ENCODE results near the gene MFAP2.

DNA sequence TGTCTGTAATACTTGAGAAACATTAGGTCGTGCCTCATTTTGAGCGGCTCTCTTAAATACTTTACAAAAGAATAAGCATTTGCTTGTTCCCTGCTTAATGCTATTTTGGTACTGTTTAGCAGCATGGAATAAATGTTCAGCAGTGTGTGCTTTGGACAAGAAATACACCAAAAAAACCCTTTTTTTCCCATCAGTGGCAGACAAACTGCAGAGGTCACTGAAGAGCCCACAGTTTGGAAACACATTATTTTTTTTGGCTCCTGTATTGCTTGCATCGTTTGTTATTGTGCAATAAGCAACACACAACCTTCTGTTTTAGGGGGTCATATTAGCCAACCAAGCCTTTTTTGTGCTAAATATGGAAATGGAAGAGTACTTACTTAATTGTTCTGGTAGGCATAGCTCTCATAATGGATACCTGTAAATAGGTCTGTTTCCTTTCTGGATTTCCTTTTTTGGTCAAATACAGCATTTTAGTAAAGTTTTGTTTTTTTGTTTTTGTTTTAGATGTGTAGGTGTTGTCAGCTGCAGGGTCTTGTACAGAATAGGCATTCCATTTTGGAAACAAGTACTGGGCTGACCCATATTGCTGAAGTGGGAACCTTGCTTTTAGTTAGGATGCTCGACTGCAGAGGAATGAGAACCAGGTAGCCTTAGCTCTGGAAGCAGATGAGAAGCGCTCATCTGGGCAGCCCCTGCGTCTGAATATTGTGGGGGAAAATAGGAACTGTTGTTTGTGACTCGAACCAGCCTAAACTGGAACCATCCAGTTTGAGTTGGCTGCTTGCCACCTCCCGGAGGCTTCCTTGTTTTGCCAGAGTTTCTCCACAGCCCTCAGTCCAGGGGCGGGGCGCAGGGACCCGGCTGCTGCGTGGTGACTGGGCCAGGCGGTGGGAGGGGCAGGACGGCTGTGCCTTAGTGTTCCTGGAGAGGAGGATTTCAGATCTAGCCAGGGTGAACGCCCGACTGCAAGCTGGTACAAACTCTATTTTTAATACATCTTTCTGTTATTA lies 38.4 kb downstream of the SPEN start:
- PRO-cap, 2 experiments = peak in 2 of 2 experiments; most common plus-strand start position 942 of the sequence (in 2); most common minus-strand start position 703 of the sequence (in 2)

DNA sequence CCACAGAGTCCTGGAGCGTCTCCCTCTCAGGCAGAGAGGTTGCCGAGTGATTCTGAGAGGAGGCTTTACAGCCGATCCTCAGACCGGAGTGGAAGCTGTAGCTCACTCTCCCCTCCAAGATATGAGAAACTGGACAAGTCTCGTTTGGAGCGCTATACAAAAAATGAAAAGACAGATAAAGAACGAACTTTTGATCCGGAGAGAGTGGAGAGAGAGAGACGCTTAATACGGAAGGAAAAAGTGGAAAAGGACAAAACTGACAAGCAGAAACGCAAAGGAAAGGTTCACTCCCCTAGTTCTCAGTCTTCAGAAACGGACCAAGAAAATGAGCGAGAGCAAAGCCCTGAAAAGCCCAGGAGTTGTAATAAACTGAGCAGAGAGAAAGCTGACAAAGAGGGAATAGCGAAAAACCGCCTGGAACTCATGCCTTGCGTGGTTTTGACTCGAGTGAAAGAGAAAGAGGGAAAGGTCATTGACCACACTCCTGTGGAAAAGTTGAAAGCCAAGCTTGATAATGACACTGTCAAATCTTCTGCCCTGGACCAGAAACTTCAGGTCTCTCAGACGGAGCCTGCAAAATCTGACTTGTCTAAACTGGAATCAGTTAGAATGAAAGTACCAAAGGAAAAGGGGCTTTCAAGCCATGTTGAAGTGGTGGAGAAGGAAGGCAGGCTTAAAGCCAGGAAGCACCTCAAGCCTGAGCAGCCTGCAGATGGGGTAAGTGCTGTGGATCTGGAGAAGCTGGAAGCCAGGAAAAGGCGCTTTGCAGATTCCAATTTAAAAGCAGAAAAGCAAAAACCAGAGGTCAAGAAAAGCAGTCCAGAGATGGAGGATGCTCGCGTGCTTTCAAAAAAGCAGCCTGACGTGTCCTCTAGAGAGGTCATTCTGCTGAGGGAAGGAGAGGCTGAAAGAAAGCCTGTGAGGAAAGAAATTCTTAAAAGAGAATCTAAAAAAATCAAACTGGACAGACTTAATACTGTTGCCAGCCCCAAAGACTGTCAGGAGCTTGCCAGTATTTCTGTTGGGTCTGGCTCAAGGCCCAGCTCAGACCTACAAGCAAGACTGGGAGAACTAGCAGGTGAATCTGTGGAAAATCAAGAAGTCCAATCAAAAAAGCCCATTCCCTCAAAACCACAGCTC lies 47.1 kb downstream of the ZBTB17 start:
- PRO-cap, 2 experiments = no peak in any of the 2 experiments

GRCh38 chr1:15938655-15939167 lies 37.2 kb downstream of the ZBTB17 start:
- PRO-cap, 2 experiments = no peak in any of the 2 experiments

- PRO-cap, 2 experiments = no peak in any of the 2 experiments
Measured at GRCh38 chr1:16138781-16139648, 16.9 kb downstream of the EPHA2 start.

GRCh38 chr1:16379979-16380370 lies 12.9 kb downstream of the SZRD1 start:
- PRO-cap, 2 experiments = no peak in any of the 2 experiments

- PRO-cap, 2 experiments = no peak in any of the 2 experiments
Measured at GRCh38 chr1:16396627-16397569, 29.9 kb downstream of the SZRD1 start.

DNA sequence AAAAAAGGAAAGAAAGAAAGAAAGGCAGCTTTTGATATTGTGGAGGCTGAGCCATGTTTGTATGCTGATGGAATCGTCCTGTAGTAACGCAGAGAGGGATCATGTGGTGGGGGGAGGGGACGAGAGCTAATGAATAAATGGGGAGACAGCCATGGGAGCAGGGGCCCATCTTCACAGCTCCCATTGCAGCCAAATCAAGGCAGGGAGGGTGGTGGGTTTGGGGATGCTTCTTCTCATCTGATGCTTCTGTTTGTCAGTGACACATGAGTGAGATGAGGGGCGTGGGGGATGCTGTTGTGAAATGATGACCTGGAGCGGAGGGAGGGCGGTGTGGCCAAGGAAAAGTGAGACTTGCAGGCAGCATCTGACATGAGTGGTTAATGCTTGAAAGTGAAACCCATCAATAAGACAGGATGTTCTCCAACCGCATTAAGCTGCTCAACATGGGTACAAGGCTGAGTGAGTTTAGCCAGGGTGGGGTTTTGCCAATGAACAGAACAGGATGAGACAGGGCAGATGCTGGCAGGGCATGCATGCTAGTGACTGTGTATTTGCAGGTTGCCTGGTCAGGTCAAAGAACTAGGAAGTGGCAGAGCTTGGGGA lies 16.6 kb downstream of the SPATA21 start:
- PRO-cap, 2 experiments = no peak in any of the 2 experiments

- PRO-cap, 2 experiments = no peak in any of the 2 experiments
Measured at GRCh38 chr1:16540433-16540720, 99.9 kb downstream of the NECAP2 start.

DNA sequence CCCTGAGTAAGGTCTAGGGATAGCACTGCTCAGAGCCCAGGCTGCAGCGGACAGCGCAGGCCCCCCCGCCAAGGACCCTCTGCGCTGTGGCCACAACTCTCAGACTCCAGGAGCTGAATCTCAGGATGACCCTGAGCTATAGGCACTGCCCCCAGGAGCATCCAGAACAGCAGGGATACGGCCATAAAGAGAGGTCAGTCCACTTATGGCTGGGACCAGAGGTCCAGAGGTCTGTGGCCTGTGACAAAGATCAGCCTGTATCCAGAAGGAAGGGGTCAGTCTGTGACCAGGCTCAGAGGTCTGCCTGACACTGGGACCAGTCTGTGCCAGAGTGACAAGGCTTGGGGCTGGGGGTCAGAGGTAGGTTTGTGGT lies 186.2 kb downstream of the NECAP2 start:
- PRO-cap, 2 experiments = no peak in any of the 2 experiments

GRCh38 chr1:16939793-16940224 lies 18.1 kb downstream of the CROCC start:
- PRO-cap, 2 experiments = no peak in any of the 2 experiments

DNA sequence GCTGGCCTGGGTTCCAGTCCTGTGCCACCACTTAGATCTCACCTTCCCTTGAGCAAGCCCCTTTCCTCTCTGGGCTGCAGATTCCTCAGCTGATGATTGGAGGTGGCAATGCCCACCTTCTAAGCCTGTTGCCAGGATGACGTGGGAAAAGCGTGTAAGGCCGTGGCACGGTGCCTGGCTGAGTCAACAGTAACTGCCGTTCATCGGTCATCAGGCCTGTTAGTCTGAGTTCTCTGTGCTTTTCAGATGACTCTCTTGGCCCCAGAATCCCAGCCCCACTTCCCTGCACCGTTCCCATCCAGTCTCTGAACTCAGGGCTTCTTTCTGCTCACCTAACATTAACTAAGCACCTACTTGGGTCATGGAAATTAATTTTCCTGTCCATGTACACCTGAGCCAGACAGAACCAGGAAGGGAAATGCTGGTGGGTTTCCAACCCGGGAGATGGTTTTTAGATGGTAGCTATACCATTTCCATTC lies 27.3 kb downstream of the CROCC start:
- PRO-cap, 2 experiments = no peak in any of the 2 experiments

- PRO-cap, 2 experiments = no peak in any of the 2 experiments
Measured at GRCh38 chr1:16978401-16979205, 1.8 kb downstream of the MFAP2 start.

DNA sequence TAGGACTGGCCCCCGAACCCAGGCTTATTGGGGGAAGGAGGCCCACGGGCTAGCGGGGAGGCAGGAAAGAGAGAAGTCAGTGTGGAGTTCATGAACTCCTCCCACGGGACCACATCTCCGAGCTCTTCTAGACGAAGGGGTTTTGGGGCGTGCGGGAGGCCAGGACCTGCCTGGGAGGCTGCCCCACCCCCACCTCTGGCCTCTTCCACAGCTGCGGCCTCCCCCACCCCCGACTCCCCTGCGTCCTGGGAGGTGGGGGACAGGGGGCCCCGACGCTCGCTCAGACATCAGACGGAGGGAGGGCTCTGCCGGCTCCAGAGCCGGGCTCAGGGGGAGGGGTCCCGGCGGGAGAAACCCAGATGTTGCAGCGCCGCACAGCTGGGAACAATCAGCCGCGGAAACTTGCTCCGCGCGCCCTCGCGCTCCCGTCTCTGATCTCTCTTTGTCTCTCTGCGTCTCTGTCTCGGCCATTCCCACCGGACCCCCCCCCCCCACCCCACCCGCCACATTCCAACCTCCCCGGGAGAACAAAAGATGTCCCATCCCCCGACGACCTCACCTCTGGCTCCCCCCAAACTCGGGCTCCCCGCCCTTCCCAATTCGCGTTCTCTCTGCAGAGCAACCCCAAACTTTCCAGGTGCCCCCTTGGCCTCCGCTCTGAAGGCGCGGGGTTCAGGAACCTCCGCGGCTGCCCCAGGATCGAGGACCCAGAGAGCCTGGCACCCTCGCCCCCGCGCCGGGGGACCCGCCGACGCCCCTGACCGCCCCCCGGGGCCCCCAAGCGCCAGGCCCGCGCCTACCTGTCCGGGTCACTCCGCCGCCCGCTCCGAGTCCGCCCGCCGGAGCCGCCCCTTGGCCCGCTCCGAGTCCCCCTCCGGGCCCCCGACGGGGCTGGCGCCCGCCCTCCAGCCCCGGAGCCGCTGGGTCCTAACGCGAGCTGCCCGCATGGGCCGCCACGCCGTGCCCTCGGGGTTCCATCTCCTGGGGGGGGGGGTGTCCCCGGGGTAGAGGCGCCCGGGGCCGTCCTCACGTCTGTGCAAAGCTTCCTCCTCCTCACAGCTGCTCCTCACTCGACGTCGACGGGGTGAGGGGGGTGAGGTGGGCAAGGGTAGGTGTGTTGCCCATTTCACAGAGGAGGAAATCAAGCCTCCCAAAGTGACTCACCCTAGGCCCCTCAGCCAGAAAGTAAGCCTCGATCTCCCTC lies at the start of gene MFAP2:
Gene MFAP2, minus strand, starts transcription at position 834 of the 1,204 bp plus-strand sequence.
- PRO-cap, 2 experiments = peak in 2 of 2 experiments; most common plus-strand start position 387 of the sequence (in 1); most common minus-strand start position 289 of the sequence (in 1)

DNA sequence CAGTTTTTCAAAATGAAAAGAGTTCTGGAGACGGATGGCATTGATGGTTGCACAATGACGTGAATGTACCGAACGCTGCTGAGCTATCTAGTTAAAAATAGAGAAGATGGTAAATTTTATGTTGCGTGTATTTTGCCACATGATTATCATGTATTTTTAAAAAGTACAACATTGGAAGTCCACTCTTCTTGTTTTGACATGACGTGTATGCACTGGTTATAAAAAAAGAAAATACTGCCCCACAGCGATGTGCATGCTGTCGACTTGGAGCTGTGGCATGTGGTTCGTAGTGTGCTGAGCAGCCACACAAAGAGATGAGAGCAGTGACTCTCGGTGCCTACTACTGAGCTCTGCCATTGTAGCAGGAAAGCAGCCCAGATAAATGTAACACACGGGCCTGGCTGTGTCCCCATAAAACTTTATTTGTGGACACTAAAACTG lies 22.6 kb upstream of the PADI2 start:
- PRO-cap, 2 experiments = no peak in any of the 2 experiments

- PRO-cap, 2 experiments = no peak in any of the 2 experiments
Measured at GRCh38 chr1:17414824-17415369, 24.6 kb downstream of the RCC2 start.

GRCh38 chr1:17431463-17431965 lies 8.0 kb downstream of the RCC2 start:
- PRO-cap, 2 experiments = no peak in any of the 2 experiments

- PRO-cap, 2 experiments = no peak in any of the 2 experiments
Measured at GRCh38 chr1:17489322-17489777, 49.9 kb upstream of the RCC2 start.

GRCh38 chr1:17531338-17532544 lies 7.8 kb upstream of the ARHGEF10L start:
- PRO-cap, 2 experiments = peak in 1 of 2 experiments; most common plus-strand start chr1:17531761 (in 1)

DNA sequence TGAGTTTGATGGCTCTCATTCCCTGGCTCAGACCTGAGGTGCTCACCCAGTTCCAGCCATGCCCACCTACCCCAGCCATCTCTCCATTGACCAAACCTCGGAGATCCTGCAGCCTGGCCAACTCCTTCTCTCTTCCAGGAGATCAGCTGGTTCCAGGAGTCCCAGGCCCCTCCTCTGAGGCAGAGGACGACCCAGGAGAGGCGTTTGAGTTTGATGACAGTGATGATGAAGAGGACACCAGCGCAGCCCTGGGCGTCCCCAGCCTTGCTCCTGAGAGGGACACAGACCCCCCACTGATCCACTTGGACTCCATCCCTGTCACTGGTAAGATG lies 47.8 kb downstream of the ARHGEF10L start:
- PRO-cap, 2 experiments = no peak in any of the 2 experiments

GRCh38 chr1:17591829-17592708 lies 52.6 kb downstream of the ARHGEF10L start:
- PRO-cap, 2 experiments = no peak in any of the 2 experiments